ENCODE measurements around the gene RPL10L.

- PRO-cap: no peak
These were observed 13.1 kb upstream of the SSTR1 start for GRCh38 chr14:38194591-38195079.

GRCh38 chr14:38868407-38868759, 234.7 kb downstream of the SEC23A start:
- PRO-cap: no peak

DNA sequence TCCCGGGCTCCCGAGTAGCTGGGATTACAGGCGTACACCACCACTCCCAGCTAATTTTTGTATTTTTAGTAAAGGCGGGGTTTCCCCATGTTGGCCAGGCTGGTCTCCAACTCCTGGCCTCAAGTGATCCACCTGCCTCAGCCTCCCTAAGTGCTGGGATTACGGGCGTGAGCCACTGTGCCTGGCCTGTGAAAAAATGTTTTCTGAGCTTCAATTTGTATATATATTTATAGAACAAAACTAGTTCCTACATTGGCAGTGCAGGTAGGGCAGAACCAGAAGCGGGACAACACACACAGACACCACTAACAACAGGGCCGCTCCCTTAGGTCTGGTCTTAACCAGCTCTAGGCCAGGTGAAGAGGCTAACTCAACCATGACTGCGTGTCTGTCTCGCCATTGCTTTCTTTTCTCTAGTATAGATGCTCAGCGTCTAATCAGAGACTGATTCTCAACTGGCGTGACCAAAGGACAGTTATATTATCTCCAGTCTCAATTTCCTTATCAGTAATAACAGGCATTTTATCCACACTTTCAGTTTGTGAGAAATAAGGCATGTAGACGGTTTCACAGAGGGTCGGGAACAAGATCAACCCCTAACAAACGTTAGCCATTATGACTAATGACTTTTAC, 1.2 kb upstream of the PNN start:
- PRO-cap: unidirectional peak, plus-strand start at position 272 of the sequence

- PRO-cap: unidirectional peak, plus-strand start at chr14:39431569; bidirectional peak, plus-strand start at chr14:39431618, minus-strand start at chr14:39431638; bidirectional peak, plus-strand start at chr14:39431871, minus-strand start at chr14:39431716; bidirectional peak, plus-strand start at chr14:39431921, minus-strand start at chr14:39431928
These were observed 839 bp downstream of the FBXO33 start for GRCh38 chr14:39431139-39432048.

GRCh38 chr14:40740960-40741249, 865.8 kb upstream of the LRFN5 start:
- PRO-cap: no peak

- PRO-cap: bidirectional peak, plus-strand start at chr14:41605635, minus-strand start at chr14:41605340
These were observed 1.4 kb upstream of the LRFN5 start for GRCh38 chr14:41605169-41605749.

DNA sequence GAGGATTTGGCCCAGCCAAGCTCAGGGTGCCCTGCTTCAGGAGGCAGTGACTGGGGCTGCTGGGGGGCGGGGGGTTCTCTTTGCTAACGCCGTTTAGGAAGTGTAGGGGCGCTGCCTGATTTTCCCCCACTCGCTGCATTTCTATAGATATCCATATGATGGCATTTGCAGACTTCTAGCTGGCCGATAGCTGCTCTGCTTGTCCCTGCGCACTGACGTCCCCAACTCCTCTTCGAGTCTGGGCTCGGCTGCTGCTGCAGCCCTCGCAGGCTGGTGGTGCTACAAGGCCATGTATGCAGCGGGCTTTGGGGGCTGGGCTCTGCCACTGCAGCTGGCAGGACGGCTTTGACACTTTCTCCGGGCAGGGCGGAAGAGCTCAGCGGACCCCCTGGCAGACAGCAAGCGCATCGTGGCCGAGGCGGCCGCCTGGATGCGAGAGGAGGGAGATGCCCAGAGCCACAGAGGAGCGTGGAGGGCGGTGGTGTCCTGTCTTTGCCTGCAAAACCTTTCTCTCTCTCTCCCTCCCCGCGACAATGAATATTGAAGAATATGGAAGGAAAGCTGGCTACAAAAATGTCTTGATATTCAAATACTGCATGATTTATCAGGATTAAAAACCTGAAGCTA, 3.2 kb downstream of the LRFN5 start:
- PRO-cap: unidirectional peak, minus-strand start at position 240 of the sequence

GRCh38 chr14:44722852-44723187, 174.3 kb upstream of the C14orf28 start:
- PRO-cap: no peak

DNA sequence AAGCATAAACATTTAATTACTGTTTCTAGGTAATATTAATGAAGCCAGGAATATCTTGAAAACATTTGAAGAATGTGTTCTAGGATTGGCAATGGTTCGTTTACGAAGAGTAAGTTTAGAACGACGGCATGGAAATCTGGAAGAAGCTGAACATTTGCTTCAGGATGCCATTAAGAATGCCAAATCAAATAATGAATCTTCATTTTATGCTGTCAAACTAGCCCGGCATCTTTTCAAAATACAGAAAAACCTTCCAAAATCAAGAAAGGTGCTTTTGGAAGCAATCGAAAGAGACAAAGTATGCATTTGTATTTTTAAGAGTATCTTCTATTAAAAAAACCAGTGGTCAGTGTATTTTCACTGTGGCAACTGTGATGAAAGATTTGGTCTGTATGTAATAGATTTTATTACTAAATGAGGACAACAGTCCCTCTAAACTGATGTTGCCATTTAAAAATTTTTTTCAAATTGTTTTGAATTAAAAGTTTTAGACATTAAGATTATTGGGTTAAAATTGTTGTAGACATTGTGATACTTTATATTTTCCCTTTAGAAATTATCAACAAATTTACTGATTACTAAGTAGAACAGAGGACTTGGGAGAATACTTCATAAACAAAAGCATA, 23.6 kb downstream of the FKBP3 start:
- PRO-cap: no peak

- PRO-cap: no peak
These were observed 64.5 kb upstream of the MIS18BP1 start for GRCh38 chr14:45317532-45317953.

- PRO-cap: no peak
These were observed 635.5 kb upstream of the MIS18BP1 start for GRCh38 chr14:45888347-45889015.

DNA sequence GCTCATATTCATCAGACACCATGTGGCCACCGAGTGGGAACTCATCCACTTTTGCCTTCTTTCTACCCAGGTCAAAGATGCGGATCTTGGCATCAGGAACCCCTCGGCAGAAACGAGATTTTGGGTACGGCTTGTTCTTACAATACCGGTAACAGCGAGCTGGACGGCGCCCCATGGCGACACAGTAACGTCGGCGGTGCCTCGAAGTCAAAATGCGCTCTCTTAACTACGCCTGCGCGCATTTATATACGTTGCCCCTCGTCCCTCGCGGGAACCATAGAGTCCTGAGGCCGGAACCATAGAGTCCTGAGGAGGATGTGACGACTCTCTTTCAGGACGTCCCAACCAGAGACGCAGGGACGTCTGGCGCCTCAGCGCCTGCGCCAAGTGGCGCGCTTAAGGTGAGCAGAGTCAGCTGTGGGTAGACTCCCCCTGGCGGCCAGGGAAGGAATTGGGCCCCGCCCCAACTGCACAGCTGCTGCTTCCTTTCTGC, at the start of gene RPL10L:
Gene RPL10L (minus strand): TSS at position 220 of the 493 bp plus-strand sequence.
- PRO-cap: no peak

GRCh38 chr14:49577240-49578029, 8.7 kb downstream of the RPS29 start:
- PRO-cap: no peak

- PRO-cap: bidirectional peak, plus-strand start at chr14:49599237, minus-strand start at chr14:49599170; bidirectional peak, plus-strand start at chr14:49599324, minus-strand start at chr14:49599337
These were observed 340 bp downstream of the LRR1 start for GRCh38 chr14:49599088-49599471.

DNA sequence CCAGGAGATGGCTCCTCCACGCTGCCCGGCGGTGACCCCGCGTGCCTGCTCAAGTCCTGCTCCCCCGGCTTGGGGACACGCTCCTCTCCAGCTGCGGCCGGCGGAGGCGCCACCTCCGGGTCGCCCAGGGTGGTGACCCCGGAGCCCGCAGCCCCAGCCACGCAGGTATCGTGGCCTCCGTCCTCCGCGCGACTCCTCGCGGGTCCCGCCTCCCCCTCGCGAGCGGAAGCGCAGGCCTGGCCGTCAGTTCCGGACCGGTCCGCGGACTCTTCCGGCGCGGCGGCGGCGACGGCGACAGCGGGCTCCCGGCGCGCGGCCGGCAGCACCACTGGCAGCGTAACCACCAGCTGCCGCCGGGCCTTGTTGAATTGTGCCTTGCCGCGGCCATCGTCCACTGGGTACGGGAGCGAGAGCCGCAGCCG, 1.3 kb downstream of the DNAAF2 start:
- PRO-cap: bidirectional peak, plus-strand start at position 274 of the sequence, minus-strand start at position 185 of the sequence

DNA sequence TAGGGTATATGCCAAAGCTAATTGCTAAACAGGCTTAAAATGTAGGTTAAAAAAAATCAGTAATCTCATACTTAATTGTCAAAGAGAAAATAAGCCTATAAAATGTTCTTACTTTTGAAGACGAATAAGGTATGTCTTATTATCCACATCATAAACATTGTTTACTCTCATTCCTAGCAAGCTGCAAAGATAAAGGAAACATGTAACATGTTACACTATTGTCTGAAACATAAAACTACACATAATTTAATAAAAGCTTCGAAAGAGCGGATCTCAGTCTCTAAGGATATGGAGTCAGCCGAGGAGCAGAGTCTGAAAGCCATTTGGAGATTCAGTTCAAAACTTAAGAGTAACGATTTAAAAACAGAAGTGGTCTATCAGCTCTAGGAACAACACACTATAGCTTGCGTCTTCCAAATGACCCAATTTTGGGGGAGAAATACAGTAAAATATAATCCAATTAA, 861 bp downstream of the NEMF start:
- PRO-cap: unidirectional peak, plus-strand start at position 289 of the sequence

GRCh38 chr14:49957366-49957823, 64.5 kb downstream of the ARF6 start:
- PRO-cap: no peak

- PRO-cap: unidirectional peak, plus-strand start at chr14:49972022; bidirectional peak, plus-strand start at chr14:49972519, minus-strand start at chr14:49972251
These were observed 79.3 kb downstream of the ARF6 start for GRCh38 chr14:49971924-49972773.

DNA sequence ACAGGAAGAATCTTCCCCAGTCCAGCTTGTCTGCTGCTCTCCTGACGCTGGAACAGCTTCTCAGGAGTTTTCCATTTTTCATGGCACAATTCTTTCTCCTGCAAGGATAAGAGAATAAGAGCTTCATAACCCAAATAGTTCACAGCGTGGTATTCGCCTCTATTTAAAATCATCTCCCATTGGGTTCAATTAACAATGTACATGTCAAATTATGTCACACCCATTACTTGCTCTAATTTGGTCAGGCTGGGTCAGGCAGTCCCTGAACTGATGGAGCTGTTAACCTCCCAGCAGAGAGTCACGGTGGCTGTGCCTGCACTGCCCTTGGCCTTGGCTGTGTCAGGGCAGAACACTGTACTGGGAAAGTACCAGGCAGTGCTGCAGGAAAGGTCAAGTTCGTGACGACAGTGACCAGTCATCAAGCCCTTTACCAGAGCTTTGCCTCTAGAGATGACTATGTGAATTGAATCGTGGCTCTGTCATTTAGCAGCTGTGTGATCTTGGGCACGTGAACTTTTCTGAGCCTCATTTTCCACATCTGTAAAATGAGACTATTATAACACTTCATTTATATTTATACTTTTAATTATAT, 100.0 kb downstream of the ARF6 start:
- PRO-cap: unidirectional peak, minus-strand start at position 336 of the sequence

DNA sequence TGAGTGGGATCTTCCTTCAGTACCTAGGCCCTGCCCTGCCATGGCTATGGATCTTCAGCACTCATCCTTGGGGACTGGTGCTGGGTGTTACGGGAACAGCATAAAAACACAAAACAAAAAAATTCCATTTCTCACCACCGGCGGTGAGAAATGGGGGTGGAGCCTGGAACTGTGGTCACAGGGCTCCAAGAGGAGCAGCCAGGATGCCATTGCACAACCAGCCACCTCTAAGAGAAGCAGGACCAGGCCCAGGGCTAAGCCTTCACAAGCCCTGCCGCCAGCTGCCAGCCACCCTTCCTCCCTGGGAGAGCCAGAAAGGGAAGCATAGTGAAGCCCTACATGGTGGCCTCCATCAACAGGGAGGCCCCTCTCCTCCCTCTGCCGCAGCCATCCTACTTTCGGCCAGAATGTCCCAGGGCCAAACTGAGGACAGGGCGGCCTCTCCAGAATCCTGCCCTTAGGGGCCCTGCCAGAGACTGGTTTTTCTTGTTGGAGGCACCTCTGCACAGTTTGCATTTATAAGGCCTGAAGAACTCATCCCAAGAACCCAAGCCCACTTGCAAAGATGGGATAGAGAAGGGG, 76.5 kb downstream of the VCPKMT start:
- PRO-cap: no peak

Data from rectum (tissue), 1 donor.